Camera-type eye (tissue), 1 donor: ENCODE results near the genes MAP4, FBXW12 and TMEM89.

DNA sequence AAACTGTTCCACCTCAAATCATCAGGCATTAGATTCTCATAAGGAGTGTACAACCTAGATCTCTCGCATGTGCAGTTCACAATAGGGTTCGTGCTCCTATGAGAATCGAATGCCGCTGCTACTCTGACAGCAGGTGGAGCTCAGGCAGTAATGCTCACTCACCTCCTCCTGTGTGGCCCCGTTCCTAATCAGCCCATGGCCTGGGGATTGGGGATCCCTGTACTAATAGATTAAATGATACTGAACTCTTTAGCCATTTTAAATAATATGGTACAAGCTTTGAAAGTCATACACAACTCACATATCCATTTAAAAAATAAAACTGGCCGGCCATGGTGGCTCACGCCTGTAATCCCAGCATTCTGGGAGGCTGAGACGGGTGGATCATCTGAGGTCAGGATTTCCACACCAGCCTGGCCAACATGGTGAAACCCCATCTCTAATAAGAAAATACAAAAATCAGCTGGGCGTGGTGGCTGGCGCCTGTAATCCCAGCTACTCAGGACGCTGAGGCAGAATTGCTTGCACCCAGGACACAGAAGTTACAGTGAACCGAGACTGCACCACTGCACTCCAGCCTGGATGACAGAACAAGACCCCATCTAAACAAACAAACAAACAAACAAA, 76.4 kb downstream of the SETD2 start:
- RAMPAGE, long total RNA = no peak

DNA sequence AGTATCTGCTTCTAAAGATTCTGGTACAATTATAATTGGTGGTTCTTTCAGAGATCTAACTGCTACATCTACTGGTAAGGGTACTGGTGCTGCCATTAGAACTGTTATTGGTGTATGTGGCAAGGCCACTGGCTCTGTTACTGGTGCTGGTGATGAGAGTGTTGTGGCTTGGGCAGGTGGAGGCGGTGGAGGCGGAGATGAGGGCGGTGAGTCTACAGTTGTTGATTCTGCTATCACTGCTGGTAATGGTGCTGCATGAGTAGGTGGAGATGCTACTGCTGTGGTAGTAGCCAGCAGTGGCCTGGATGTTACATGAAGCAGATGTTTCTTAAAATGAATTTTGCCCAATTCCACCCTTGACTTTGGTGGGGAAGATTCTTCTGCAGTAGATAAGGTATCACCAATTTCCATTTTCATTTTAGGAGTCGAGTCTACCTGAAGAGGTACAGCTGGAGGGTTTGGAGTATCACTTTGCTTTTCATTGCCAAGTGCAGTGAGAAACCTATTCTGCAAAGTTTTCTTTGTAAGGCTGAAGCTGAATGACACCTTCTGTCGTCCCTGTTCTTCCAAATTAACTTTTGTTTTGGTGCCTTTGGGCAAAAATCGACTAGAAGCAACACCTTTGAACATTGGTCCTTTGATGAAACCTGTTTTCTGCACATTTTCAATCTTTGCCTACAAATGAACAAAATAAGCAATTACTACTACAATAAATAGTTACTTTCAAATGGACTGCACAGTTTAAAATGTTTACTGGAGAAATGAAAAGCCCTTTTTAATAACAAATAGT, 39.8 kb downstream of the SETD2 start:
- RAMPAGE, long total RNA = no peak

- RAMPAGE, long total RNA = no peak
These were observed 22.8 kb downstream of the SETD2 start for GRCh38 chr3:47141143-47141568.

DNA sequence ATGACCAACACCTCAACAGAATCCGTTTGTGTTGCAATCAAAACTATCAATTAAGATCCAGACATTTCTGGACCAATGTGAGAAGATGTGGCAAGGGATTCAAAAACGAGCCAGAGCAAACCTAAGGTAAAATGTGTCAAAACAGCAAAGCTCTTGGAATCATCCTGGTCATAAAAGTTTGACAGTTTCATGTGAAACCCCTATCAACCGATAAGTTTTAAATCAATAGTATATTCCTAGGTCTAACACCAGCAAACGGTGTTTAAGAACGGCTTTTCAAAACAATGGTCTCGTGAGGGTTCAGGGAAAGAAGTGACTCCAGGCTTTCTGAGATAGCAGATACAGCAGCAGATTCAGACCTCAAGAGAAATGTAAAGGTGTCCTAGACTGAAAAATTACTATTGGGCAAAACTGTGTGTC, 1.4 kb downstream of the SETD2 start:
- RAMPAGE, long total RNA = no peak

DNA sequence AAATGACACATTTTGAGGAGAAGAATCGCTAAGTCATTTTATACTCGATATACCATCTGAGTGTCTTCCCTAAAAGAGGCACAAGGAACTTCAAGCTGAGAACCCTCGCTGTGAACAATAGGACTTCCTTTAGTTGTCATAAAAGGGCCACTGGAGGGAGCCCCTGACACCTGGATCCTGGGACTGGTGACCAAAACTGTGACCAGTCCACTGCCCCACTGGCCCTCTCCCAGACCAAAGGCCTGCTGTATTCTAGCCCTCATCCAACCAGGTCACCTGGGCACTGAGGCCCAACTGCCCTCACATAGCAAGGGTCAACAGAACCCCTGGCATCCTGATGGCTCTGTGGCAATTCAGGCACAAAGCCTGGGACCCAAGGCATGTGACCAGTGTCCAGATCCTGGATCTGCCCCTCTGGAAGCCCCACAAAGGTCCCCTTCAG, 31.9 kb downstream of the KIF9 start:
- RAMPAGE, long total RNA = no peak

- RAMPAGE, long total RNA = no peak
These were observed 5.1 kb downstream of the PTPN23 start for GRCh38 chr3:47385844-47386398.

- RAMPAGE, long total RNA = no peak
These were observed 6.3 kb upstream of the SCAP start for GRCh38 chr3:47481755-47482802.

GRCh38 chr3:47562275-47562708, 16.4 kb downstream of the CSPG5 start:
- RAMPAGE, long total RNA = no peak

GRCh38 chr3:47609814-47611148, 31.6 kb upstream of the CSPG5 start:
- RAMPAGE, long total RNA = no peak

DNA sequence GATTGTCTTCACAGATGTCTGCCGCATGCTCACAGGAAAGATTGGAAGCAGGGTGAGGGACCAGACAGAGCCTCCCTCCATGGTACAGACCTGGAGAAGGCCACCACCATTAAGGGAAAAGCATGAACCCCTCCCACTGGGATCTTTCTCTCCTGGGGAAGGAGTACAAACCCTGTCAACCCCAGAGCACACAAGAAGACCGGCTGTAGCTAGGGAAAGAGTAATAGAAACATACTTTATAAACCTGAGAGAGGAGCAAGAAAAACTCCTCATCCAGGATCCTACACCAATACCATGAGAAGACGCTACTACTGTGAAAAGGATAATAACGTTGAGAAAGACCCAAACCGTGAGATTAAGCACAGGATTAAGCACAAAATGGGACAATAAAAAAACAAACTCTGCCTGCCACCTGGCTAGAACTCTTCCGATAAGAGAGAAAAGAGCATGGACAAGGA, 20.2 kb downstream of the MAP4 start:
- RAMPAGE, long total RNA = no peak

- RAMPAGE, long total RNA = no peak
These were observed at the start of gene MAP4 for GRCh38 chr3:48015601-48016971. MAP4 (minus strand) TSS chr3:48016416.

- RAMPAGE, long total RNA = no peak
These were observed 36.9 kb downstream of the CDC25A start for GRCh38 chr3:48151294-48151678.

DNA sequence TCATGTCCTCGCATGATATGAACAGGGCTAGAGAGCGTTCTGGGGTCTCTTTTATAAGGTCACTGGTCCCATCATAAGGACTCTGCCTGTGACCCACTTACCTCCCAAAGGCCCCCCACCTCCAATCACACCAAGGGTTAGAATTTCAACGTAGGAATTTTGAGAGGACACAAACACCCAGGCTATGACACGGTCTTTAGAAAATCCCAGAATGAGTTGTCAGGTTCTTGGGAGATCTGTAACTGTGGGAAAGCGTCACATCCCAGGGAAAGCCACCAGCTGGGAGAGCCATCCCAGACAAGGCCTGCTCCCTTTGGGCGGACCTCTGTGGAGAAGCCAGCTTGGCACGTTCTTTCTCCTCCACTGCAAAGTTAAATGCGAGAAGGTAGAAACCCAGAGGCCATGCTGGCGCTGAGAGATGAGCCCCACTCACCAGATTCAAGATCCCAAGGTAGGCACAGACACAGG, at the start of gene FBXW12:
Gene FBXW12 (plus strand): TSS at position 350 of the 468 bp plus-strand sequence.
- RAMPAGE, long total RNA = no peak

DNA sequence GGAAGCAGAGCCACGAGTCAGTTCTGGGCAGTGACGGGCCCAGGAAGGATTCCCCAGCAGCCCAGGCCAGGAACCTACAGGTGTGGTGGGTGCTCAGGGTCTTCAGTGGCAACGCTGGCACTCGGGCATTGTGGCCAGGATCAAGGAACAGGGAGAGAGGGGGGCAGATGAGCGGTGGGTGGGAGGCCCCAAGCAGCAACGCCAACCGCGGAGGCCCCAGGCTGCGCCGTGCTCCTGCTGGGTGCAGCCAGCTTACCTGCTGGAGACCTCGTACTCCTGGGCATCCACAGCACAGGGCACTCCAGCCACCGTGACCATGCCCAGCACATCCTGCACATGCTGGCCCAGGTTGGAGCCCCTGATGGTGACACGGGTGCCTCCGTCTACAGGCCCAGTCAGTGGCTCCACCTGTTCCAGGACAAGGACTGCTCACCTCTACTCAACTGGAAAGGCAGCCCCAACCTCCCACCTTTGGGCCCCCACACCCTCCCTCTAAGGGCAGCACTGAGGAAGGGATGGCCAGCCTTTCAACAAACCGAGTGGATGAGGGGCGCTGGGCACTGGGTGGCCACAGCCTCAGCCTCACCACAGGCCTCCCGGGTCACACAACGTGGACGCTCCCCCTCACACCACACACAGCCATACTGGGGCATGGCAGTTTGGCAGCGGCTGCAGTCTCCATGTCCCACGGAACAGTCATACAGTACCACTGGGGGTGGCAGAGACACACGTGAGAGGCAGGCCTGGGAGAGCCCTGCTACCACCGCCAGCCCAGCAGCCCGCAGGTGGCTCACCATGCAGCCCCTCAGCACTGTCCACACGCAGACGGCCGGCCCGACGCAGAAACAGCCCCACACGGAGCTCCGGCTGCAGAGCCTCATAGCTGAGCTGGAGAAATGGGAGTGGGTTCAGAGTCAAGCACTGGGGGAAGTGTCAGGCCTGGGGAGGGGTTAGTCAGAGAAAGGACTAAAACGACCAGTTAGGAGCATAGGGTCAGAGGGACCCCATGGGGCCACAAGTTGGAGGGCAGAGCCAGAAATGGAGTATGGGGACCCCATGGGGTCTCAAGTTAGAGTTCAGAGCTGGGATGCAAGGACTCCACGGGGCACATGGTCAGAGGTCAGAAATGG, 11.9 kb downstream of the PLXNB1 start:
- RAMPAGE, long total RNA = no peak

DNA sequence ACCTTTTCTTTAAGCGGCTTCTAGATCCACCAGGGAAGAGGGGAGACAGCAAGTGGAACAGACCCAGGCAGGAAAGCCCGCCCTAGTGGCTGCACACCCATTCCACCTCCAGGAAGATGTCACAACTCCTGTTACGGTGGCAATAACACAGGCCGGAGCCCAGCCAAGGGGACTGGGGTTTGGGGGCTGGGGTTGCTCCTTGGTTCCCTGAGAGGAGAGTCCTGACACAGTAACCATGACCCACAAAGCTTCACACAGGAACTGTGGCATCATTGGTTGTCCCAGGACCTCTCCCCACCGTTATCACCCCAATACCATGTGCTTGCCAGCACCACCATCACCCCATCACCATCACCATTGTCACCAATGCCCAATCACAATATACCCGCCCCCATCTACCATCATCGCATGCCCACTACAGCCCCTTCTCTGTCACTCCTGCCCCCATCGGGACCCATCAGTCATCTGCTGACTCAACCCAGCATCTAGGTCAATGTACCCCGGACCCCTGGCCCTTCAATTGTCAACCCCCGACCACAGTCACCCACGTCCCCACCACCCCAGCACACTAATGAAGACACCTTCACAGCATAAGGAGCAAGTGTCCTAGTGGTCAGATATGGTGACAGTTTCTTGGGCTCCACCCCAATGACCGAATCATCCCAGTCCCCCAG, 12.5 kb downstream of the TREX1 start:
- RAMPAGE, long total RNA = no peak

DNA sequence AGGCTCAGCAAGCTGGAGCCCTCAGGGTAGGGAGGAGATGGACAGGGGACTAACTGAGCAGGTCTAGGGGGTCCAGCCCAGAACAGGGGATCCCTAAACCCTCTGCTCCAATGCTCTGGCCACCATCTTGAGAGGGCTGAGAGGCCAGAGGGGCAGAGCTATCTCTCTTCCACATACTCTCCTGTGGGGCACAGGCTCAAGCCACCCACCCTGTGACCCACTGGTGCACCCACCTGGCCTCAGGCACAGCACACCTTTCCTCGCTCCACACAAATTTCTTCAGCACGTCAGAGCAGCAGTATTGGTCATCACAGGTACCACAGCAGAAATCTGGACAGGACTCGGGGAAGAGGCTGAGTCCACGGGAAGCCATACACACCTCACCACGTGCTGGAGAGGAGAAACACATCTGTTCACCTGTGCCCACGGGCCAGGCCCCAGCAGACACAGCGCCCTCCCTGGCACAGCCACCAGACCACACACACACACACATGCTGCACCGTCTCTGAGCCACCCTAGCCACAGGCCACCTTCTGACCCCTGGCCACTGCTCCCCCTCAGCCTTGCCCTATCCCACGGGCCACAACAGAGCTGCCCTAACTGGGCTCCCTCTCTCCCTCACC, 3.0 kb downstream of the SHISA5 start:
- RAMPAGE, long total RNA = no peak

DNA sequence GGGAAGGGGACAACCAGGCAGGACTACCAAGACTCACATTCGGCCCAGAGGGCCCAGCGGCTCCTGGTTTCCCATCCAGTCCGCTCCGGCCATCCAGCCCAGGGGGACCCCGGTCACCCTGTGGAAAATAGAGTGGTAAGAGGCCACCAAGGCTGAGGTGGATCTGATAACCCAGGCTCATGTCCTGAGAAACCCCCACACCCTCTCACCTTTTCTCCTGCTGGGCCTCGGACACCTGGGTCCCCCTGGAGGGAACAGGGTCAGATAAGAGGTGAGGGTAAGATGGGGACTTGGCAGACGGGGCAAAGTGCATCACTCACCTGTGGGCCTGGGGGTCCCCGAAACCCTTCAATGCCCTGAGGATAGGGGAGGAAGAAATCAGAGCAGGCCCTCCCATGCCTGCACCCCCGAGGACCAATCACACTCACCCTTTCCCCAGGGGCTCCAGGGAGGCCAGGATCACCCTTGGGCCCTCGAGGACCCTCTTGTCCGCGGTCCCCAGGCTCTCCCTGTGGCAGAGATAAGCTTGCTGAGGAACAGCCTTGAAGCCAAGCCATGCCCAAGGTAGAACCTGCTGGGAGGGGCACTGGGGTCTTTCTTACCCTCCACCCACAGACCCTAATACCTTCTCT, 15.7 kb upstream of the UCN2 start:
- RAMPAGE, long total RNA = no peak

- RAMPAGE, long total RNA = no peak
These were observed 2.6 kb upstream of the COL7A1 start for GRCh38 chr3:48597785-48598102.

GRCh38 chr3:48621500-48622068, at the start of gene TMEM89:
TMEM89 (minus strand) TSS chr3:48621769.
- RAMPAGE, long total RNA = no peak

DNA sequence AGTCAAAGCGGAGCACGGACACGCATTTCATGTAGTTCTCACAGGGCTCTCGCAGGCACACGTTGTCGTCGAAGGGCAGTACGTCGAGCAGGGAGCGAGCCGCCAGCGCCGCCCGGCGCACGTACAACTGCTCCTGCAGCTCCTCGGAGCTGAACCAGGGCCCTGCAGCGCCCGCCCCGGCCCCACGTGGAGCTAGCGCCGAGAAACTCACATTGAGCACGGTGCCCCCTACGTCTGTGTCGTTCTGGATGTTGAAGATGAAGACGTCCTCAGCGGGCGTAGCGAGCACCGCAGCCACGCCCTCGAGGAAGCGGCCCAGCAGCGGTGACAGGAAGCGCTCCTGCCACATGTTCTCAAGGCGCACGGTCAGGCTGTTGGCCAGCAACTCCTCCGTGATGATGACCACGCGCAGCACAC, 5.8 kb downstream of the CELSR3 start:
- RAMPAGE, long total RNA = no peak